ENCODE results near the gene TYW1.

DNA sequence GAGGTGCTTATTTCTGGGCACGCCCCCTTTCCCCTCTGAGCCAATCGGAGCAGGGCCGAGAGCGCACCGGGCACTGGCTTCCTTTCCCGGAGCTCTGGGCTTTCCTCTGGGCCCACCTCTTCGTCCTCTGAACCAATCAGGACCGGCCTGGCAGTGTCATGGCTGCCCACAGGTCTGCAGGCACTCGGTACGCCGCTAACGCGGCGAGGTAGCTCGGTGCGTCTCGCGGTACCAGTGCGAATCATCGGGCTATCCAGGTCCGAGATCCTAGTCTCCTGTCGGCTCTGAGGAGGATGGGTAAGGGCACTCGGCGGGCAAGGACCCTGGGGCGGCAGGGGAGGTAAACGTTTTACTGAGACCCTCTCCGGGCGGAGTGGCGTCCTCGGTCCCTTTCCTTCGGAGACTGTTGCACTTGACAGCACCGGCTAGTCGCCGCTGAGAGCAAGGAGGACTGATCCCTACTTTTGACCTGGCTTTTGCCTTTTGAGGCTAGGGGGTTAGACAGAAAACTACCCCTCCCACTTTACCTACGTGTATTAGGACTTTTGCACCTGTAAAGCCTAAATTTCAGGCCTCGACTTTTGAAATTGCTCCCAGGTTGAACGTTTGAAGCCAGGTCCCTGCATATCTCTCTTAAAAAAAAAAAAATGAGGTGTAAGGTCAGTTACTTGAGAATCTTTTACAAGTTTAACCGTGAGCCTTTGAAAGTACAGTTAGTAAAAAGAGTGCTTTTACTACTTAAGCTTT is at the start of gene TYW1:
Gene TYW1 (plus strand): TSS at position 148 of the 747 bp plus-strand sequence.
- PRO-cap, 2 experiments: peak in 2 of 2 experiments; most common plus-strand start position 171 of the sequence (in 2)

- PRO-cap, 2 experiments: no peak in any of the 2 experiments
These were observed 72.2 kb upstream of the SPDYE21 start for GRCh38 chr7:67204482-67205009.

DNA sequence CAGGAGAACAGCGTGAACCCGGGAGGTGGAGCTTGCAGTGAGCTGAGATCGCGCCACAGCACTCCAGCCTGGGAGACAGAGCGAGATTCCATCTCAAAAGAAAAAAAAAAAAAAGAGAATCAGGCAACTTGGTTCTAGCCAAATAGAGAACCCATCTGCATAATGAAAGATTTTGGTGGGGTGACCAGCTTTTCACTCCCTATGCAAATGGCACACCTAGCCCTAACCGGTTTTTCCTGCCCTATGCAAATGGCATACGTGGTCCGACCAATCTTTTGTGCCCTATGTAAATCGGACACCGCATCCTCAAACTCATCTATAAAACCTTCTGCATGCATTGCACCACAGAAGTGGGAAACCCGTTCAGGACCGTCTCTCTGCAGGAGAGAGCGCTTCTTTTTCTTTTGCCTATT is 115.8 kb downstream of the SPDYE21 start:
- PRO-cap, 2 experiments: no peak in any of the 2 experiments

DNA sequence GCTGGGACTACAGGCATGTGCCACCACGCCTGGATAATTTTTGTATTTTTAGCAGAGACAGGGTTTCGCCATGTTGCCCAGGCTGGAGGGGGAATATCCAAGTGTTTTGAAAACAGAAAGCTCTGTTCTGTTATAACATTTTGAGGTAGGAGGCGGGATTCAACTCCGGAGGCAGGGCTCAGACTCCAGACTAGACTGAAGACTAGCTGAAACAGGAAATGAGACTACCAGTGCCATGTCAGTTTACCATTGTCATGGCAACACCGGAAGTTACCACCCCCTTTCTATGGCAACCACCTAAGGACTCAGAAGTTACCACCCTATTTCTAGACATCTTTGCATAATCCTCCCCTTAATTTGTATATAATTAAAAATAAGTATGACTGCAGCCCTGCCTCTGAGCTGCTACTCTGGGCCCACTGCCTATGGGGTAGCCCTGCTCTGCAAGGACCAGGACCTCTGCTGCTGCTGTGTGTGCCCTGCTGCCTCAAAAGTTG is 1069.0 kb upstream of the AUTS2 start:
- PRO-cap, 2 experiments: no peak in any of the 2 experiments

- PRO-cap, 2 experiments: no peak in any of the 2 experiments
These were observed 756 bp upstream of the AUTS2 start for GRCh38 chr7:69597626-69597811.

DNA sequence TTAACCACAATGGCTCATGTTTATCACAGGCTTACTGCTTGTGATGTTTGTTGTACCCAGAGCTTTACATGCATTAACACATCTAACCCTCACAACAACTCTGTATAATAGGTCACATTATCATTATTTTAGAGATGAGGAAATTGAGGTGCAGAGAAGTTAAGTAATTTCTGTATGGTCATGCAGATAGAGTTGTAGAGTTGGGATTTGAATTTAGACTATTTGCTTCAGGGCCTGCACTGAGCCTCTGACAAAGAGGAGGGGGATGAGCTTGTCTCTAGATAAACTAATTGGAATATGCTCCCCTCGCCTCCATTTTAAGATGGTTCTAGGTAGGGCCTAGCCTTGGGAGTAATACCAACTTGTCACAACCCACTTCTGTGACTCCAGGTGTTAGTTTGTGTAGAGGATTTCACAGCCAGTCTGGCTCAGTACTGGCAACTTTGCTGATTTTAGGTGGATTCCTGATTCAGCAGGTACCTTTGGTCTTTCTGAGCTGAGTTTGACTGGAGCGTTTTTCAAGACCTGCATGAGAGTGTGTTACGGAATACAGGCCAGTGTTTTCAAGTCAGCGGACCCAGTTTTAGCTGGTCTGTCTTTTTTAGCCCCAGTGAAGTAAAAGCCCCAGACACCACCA is 19.8 kb downstream of the AUTS2 start:
- PRO-cap, 2 experiments: no peak in any of the 2 experiments

- PRO-cap, 2 experiments: no peak in any of the 2 experiments
These were observed 553.8 kb downstream of the AUTS2 start for GRCh38 chr7:70152051-70152567.

- PRO-cap, 2 experiments: no peak in any of the 2 experiments
These were observed 625.9 kb upstream of the GALNT17 start for GRCh38 chr7:70506139-70506338.

GRCh38 chr7:70571934-70572294 is 560.0 kb upstream of the GALNT17 start:
- PRO-cap, 2 experiments: peak in 1 of 2 experiments; most common plus-strand start chr7:70572226 (in 1); most common minus-strand start chr7:70572132 (in 1)

GRCh38 chr7:70612874-70613606 is 518.9 kb upstream of the GALNT17 start:
- PRO-cap, 2 experiments: no peak in any of the 2 experiments

DNA sequence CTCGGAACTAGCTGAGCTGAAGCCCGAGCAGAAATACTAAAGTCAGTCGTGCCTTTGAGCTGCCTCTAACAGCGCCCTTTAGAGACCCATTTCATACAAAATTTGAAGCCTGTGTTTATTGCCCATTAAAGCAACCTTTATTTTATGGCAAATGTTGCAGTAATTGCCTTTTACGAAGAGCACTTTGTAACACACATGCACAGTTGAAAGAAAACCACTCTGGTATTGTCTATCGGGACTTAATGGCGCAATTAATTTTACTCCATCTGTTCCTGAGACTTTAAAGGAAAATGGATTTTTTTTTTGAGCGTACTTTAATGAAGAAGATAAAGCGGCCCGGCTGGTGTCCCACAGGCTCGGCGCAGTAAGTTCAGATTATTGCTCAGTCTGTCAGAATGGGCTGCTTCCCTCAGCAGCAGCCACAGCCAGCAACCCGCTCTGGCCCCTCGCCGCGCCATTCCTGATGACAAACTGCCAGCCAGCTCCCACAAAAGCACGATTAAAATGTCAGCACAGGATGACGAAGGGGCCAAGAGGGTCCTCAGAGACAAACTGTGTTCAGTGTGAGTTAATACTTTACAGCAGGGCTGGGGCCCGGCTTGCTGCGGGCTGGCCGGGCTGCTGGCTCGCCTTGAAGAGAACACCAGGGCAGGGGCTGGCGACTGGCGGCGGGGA is 501.1 kb upstream of the GALNT17 start:
- PRO-cap, 2 experiments: no peak in any of the 2 experiments

- PRO-cap, 2 experiments: no peak in any of the 2 experiments
These were observed 452.3 kb upstream of the GALNT17 start for GRCh38 chr7:70679505-70680094.

DNA sequence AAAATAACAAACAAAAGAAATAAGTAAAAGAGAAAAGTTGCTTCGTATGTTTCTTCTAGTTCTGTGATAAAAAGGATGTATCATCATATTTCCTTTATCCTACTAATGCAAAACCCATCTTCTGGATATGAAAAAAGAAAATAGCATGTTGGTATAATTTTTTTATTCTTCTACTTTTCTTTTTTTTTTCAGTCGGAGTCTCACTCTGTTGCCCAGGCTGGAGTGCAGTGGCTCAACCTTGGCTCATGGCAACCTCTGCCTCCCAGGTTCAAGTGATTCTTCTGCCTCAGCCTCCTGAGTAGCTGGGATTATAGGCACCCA is 14.5 kb upstream of the GALNT17 start:
- PRO-cap, 2 experiments: no peak in any of the 2 experiments

DNA sequence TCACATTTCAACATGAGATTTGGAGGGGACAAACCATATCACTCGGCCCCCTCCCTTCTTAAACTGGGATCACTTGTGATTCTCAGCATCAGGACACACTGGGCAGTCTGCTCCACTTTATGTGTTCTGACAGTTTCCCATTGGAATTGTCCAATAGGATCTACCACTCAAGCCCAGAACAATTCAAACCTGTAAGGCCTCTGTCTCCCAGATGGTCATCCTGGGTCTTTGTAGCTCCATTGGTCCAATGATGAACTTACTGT is 262.4 kb downstream of the GALNT17 start:
- PRO-cap, 2 experiments: no peak in any of the 2 experiments

DNA sequence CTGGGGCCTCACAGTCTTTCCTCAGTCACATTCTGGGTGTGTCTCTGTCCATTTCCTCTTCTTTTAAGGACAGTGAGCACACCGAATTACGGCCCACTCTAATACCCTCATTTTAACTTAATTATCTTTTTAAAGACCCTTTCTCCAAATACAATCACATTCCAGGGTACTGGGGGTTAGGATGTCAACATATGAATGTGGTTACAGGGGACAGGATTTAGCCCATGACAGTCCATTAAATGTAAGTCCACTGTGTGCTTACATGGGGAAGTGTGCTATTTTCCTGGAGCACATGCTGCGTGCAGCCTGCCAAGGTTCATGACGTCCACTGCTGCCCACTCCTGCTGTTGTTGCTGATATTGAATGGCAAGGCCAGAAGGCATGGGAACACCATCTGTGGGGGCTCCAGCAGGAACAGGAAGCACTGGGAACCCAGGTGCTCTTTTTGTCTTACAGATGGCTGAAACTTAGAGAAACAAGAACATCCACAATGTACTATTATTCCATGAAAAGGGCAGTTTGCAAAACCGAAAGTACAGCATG is 365.5 kb downstream of the GALNT17 start:
- PRO-cap, 2 experiments: no peak in any of the 2 experiments

GRCh38 chr7:71733195-71733723 is 601.3 kb downstream of the GALNT17 start:
- PRO-cap, 2 experiments: no peak in any of the 2 experiments

GRCh38 chr7:72435177-72435994 is 23.2 kb upstream of the CALN1 start:
- PRO-cap, 2 experiments: no peak in any of the 2 experiments

- PRO-cap, 2 experiments: no peak in any of the 2 experiments
These were observed 21.0 kb downstream of the TYW1B start for GRCh38 chr7:72806850-72807524.

DNA sequence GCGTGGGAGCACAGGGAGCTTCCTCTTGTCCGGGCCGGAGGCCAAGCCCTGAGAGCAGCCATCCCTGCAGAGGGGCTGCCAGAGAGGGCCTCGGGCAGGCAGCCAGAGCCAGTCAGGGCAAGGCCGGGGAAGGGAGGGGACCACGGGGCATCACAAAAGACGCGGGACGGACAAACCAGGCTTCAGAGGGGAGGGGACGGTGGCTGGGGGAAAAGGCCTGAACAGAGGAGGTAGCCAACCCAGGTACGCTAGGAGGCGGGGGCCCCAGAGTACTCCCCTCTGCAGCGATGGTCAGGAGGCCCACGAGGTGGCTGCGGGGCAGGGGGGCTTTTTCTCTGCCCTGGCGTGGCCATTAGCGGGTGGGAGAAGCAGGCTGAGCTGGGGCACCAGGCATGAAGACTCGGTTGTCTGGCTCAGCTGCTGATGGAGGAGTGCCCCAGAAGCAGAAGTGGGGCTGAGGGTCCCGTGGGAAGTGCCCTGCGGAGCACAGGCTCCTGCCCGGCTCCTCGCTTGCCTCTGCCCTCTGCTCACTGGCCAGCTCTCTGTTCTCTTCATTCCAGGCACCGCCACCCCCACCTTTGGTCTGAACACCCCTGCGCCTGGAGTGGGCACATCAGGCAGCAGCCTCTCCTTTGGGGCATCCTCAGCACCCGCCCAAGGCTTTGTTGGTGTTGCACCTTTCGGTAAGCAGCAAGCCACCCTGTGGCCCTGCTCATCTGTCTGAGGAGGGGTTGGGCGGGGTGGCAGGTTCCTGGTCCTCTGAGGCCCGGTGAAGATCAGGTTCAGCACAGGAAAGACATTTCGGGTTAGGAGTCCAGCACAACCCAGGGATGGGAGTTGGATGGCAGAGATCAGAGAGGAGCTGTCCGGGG is 20.4 kb downstream of the POM121 start:
- PRO-cap, 2 experiments: no peak in any of the 2 experiments

DNA sequence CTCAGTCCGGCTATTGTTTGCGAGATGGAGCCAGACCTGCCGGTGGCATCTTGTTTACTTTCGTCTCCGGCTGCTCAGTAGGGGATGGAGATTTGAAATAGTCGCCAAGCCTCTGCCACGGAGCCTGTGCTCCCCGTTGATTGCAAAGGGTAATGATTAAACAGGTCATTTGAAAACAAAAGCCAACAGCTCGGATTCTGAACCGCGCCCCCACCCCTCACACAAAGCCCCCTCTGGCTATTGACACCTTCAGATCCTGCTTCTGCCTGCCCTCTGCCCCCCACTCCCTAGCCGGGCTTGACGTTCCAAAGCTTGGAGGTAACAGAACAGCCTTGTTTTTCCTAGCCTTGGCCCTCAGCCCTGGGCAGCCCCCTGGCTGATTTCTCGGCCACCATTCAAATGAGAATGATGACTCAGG is 1.4 kb upstream of the SPDYE10 start:
- PRO-cap, 2 experiments: no peak in any of the 2 experiments

All from Colon Carcinoma Metastatic in the Lung (tissue), 2 donors.